ENCODE measurements around the genes GLG1, CTRB2 and CLEC3A.

GRCh38 chr16:74503282-74503778, 82.1 kb upstream of the CLEC18B start:
- RRBS = no CpG with 5 or more reads among the region's 6 CpGs

DNA sequence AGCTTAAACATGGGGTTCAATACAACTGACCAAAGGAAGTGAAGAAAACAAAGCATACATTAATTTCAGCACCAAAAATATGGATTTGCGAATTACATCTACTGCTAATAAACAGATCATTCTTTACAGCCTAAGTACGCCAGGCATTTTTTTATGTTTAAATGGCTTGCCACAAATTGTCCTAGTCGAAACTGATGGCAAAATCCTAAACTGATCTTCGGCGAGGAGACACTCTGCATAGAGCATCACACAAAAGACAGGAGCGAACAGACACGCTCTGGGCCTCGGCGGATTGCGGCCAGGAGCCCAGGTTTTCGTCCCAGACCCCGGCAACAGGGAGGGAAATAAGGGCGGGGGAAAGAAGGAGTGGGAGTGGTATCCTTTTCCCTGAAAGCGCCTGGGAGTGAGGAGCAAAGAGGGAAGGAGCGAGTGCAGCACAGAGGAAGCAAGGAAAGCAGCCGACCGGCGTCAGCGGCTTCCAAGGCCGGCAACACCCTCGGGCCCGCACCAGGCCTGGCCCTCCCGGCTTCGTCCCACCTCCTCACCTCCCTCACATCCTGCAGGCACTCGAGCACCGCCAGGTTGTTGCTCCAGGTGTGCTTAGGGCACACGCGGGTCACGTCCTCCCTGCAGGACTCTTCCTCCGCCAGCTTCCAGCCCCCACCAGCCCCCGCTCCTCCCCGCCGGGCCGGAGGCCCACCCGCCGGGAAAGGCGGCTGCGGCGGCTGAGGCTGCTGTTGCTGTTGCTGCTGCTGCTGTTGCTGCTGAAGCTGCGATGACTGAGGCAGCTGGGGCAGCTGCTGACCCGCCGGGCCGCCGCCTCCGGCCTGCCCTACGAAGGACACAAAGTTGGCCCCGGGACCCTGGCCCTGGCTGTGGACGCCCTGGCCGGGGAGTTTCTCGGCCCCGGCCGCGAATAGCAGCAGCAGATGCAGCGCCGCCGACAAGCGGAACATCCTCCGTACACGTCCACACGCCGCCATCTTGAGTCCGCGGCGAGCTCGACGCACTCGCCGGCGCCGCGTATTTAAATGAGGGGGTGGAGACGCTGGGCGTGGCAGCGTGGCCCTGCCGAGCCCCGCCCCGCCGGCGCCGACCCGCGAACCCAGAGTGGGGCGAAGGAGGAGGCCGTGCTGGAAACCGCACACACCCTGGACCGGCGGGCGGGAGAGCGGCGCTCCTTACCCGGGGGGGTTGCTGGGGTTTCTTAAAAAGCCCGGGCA, at the start of gene GLG1:
Gene GLG1 (minus strand): TSS at position 1,003 of the 1,223 bp plus-strand sequence.
- RRBS = 1% methylated on average over 46 of the region's 92 CpGs

GRCh38 chr16:74621995-74622797, 15.3 kb upstream of the GLG1 start:
- RRBS = no CpG with 5 or more reads among the region's 7 CpGs

DNA sequence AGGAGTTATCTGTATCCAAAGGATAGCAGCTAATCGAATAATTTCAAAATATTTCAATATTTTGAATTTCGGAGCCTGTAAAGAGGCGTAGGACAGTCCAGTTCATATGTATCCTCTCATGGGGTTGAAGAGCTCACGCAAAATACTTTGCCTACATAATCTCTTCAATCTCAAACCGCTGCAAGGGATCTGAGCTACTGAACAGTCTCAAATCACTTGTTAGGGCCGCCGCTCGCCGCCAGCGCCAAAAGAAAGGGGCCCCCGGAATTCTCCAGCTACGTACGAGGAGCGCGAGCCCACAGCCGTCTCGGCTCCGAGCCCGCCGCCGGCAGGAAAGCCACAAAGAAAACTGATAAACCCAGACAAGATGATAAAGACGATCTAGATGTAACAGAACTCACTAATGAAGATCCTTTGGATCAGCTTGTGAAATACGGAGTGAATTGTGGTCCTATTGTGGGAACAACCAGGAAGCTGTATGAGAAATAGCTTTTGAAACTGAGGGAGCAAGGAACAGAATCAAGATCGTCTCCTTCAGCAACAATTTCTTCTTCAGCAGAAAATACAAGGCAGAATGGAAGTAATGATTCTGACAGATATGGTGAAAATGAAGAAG, 712 bp upstream of the RFWD3 start:
- RRBS = 85% methylated on average over 11 of the region's 24 CpGs

DNA sequence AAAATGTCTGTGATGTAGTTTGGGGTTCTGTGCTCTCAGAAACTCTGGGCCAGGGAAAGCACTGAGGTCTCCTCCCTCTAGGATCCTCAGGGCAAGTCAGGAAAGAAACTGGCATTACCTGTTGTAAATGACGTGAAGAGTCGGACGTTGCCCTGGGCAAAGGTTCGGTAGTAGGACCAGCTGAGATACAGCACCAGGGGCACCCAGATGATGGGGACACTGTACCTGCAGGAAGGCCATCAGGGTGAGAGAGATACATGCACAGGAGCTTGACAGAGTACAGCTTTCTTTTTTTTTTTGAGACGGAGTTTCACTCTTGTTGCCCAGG, 25.4 kb upstream of the MLKL start:
- RRBS = no CpG with 5 or more reads among the region's 5 CpGs

GRCh38 chr16:74741837-74742520, 32.6 kb downstream of the FA2H start:
- RRBS = no CpG with 5 or more reads among the region's 11 CpGs

DNA sequence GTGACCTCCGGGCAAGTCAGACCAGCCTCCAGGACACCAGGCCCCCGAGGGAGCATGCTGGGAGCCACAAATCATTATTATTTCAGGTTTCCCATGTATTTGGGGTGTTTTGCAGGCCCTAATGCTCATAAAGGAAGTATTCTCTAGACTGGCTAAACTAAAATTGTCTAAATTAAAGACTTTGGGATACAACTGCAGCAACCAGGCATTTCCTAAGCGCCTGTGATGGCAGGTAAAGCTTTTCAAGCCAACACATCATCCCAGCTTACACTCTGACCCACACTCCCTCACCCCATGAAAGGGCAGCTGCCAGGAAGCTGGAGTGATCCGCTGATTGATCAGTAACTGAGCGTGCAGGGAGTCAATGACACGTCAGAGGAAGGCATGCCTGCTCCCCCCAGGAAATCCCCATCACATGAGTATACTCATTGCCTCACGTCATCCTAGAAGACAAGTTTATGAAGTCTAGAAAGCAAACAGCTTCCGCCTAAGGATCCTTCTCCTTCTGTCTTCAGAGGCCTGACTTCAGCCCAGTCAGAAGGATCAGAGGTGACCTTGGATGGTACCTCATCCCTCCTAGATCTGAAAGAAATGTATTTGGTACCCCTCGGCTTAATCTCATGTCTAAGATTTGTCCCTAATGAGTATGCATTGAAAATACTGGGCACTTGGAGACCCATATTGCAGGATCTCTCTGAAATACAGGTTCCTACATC, 14.3 kb downstream of the FA2H start:
- RRBS = no CpG with 5 or more reads among the region's 9 CpGs

DNA sequence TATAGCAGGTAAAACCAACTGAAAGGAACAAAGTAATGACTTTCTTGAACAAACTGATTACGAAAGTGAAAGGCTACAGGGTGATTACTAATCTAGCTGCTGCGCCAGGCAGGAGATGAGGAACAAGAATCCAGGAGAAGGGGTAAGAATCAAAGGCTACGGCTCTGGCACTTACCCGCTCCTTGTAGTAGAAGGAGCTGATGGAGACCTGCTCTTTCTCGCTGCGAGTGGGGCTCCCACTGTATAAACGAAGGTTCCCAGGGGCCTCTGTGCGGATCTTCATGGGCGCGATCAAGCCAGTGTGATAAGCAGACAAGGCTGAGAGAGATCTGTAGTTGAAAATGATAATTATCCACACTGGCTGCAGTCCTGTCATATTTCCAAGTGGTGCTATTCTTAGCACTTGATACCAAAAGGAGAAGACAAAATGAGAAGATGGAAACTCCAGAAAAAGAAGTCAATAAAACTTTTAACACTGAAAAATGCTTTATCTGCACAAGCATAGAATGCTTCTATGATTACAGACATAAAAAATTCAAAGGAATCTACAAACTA, 81.1 kb downstream of the WDR59 start:
- RRBS = no CpG with 5 or more reads among the region's 10 CpGs

GRCh38 chr16:75115966-75116280, 657 bp downstream of the LDHD start:
- RRBS = no CpG with 5 or more reads among the region's 7 CpGs

DNA sequence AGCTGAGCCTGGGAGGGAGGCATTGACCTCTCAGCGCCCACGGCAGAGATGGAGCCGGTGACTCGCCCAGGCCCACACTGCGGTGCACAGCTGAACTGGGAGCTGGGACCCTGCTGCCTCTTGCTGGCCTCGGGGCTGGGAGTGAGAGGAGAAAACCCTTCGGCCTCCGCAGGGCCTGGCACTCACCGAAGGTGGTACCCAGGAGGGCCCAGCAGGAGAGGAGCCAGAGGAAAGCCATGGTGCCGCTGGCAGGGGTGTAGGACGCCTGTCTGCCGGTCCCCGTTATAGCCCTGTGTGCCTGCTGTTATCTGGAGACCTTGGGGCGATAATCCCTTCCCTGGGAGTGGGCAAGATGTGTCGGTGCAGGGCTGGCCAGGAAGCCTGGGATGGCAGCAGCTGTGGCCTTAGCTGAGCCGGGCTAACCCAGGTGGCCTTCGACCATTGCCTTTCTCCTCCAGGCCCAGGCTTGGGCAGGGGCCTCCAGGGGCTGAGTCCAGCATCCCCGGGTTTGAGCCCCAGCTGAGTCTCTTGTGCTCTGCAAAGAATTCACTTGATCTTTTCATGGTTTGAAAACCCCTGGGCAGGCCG, at the start of gene CTRB2:
Gene CTRB2 (minus strand): TSS at position 258 of the 588 bp plus-strand sequence.
- RRBS = 93% methylated on average over 4 of the region's 19 CpGs

DNA sequence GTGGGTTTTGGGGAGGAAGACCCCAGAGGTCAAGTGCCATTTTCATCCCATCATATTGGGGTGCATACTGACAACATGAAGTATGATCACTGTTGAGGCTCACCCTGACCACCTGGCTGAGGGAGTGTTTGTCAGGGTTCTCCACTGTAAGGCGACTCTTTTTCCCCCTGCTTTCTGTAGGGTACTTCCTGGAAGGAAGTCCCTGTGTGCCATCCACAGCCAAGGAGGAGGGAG, 18.2 kb upstream of the BCAR1 start:
- RRBS = no CpG with 5 or more reads among the region's 1 CpG

DNA sequence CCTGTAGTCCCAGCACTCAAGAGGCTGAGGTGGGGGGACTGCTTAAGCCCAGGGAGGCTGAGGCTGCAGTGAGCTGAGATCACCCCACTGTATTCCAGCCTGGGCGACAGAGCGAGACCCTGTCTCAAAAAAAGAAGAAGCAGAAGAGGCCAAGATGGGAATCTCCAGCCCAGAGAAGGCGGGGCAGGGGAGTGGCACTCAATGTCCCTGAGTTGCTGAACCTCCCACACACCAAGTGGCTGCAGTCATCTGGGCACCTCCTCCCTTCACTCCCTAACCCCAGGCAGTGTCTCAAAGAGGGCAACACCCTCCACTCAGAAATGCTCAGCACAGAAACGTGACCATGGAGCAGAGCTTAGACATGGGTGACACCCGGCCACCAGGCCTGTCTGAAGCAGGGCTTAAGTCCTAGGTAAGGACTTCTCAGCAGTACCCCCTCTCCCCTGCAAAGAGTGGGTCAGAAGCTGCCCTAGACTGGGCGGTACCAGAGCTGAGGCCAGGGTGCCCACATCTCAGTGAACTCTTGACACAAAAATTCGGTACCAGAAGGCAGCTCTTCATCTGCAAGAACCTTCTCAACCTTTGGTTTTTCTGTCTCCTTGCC, 36.3 kb upstream of the BCAR1 start:
- RRBS = no CpG with 5 or more reads among the region's 7 CpGs

- RRBS = no CpG with 5 or more reads among the region's 3 CpGs
Measured at GRCh38 chr16:75380841-75381559, 52.3 kb downstream of the CFDP1 start.

DNA sequence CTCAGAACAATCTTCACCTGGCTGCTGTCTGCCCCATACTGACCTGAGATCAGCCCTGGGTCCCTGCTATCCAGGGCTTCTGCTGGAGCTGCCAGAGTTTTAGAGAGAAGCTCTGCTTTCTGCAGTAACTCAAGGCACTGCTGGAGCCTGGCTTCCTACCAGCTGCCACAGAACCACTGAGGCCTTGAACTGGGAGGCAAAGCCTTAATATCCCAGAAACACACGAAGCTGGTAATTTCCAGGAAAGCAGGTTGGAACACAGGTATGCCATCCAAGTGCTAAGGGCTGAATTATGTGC, 7.5 kb downstream of the TMEM170A start:
- RRBS = no CpG with 5 or more reads among the region's 1 CpG

DNA sequence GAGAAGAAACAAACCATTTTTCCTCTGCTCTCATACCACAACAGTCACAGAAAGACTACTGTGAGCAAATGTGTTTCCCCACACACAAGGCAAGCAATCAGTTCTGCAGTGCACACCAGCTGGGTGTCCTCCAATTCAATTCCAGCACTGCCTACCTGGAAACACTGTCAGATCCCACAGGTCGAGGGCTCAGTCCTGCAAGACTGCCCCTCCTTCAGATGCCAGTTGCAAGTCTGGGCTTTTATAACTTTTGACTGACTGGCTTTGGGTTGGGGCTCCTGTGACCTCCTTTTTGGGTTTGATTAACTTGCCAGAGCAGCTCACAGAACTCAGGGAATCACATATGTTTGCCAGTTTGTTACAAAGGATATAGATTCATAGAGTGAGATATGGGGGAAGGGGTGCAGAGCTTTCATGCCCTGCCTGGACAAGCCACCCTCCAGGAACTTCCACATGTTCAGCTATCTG, 14.3 kb downstream of the TERF2IP start:
- RRBS = no CpG with 5 or more reads among the region's 1 CpG

- RRBS = no CpG with 5 or more reads among the region's 9 CpGs
Measured at GRCh38 chr16:76293043-76293391, 15.8 kb downstream of the CNTNAP4 start.

DNA sequence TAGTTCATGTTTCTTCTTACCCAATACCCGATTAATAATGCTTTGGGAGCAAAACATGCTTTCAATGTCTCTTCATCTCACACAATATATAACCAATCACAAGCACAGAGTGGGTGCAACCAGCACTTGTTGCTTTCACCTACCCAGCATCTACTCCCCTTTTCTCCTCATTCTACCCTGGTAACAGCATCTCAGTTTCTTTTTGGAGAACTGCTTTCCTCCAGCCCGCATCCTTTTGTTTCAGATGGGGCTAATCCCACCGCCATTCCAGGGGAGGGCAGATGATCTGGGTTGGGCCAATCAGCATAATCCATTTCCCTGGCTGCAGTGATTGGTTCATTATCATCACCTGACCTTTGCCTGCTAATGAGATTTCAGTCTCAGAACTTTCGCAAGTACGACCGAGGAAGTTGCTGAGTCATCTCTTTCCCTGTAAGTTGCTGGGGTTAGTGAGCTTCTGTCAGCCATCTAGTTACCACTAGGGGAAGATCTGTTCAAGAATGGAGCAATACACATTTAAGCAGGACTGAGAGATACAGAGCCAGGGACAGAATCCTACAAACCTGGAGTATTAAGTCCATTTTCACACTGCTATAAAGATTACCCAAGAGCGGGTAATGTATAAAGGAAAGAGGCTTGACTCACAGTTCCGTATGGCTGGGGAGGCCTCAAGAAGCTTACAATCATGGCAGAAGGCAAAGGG, 65.4 kb upstream of the NUDT7 start:
- RRBS = no CpG with 5 or more reads among the region's 8 CpGs

DNA sequence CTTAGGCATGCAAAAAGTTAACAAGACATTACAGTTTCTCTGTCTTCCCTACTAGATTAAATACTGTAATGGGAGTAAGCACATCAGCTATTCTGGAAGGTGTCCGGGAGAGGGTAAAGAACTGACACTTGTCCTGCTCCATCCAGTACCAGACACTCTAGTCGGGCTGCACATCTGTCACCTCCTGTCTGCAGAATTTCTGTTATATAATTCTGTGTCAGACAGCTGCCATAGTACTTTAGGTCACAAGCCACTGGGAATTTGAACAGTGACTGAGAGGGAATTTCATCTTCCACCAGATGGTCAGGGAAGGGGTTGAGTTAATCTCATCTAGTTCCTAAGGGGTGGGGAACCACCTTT, 58.6 kb upstream of the NUDT7 start:
- RRBS = no CpG with 5 or more reads among the region's 2 CpGs

- RRBS = no CpG with 5 or more reads among the region's 4 CpGs
Measured at GRCh38 chr16:78022275-78022815, at the start of gene CLEC3A. Gene CLEC3A, plus strand, starts transcription at chr16:78022548.

DNA sequence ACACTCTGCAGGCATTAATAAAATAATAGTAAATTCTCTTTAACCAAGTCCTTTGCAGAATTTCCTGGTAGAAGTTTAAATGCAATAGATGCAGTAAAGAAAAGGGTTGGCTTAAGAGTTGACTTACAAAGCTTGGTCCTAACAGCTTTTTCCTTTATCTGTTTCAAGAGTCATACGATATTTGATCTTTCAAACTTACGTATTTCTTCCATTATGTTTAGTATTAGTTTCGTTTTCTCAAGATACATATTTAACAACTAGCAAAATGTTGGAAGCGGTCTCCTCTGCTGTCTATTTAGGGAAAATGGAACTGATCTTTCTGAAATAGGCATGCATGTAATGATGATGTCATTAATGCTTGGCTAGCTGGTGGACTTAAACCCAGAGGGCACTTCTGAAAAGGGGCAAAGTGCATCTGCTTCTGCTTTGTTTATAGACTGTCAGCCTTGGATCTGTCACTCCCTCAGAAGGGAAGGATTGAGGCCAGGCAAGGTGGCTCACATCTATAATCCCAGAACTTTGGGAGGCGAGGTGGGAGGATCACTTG, 185.3 kb downstream of the WWOX start:
- RRBS = no CpG with 5 or more reads among the region's 5 CpGs

Measured in Ishikawa (cell line).